ENCODE measurements around the genes IL23R and TNNI3K.

- RRBS: no CpG with 5 or more reads among the region's 8 CpGs
Measured at GRCh38 chr1:66981079-66982386, 56.7 kb downstream of the MIER1 start.

- RRBS: no CpG with 5 or more reads among the region's 5 CpGs
Measured at GRCh38 chr1:67166070-67166717, at the start of gene IL23R. TSS of gene IL23R (plus strand) at chr1:67166454.

DNA sequence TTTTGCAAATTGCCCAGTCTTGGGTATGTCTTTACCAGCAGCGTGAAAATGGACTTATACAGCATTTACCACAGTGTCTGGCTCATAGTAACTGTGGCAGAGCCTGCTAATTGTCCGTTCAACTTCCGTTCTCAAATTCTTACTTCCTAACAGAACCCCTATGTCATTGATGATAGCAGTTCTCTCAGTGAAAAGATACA, 35.2 kb upstream of the IL12RB2 start:
- RRBS: no CpG with 5 or more reads among the region's 3 CpGs

DNA sequence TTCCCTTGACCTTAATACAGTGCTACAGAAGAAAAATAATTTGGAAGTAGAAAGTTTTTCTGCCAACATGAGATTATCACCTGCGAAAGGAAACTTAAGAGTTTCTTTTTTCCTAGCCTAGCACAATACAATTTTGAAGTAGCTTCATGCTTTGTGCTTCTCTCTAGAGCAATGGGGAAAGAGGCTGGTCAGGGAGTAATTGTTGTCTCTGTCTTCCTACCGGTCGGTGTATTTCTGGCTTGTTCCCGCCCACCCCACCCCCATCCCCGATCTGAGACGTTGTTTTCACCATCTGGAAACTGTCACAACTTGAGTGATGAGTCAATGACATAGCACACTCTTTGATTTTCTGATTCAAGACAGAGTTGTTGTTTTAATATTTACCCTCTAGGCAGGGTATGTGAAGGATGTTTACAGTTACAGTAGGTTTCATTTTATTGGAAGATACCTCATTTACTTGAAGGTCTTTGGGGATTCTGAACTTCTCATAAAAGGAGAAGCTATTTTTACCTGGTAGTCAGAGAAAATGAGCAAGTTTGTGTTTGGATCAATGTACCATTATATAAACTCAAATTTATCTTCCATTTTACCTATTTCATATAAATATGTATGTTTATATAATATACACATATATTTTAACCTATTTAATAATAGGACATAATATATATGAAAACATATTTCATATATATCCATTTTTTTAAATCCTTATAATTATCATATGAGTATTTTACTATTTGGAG, 7.1 kb downstream of the IL12RB2 start:
- RRBS: no CpG with 5 or more reads among the region's 6 CpGs

- RRBS: no CpG with 5 or more reads among the region's 6 CpGs
Measured at GRCh38 chr1:67411242-67412538, 18.5 kb downstream of the SERBP1 start.

DNA sequence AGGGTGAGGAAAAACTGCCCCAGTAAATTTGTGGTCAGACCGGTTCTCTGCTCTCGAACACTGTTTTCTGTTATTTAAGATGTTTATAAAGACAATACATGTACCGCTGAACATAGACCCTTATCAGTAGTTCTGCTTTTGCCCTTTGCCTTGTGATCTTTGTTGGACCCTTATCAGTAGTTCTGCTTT, 83.6 kb upstream of the SERBP1 start:
- RRBS: no CpG with 5 or more reads among the region's 3 CpGs

GRCh38 chr1:67555999-67556413, 125.8 kb upstream of the SERBP1 start:
- RRBS: no CpG with 5 or more reads among the region's 8 CpGs

DNA sequence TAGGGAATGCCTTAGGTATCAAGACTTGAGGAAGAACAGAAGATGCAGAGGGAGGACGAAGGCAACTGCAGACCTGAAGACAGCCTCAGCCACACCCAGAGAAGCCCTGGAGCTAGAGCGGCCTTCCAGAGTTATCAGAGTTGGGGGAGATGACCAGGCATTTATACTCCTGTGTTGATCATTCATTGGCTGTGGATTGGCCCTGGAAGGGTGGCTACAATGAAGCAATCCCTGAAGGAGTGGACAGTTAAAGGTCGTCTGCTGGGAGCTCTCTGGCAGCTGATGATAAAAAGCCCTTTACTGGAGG, 126.6 kb upstream of the GADD45A start:
- RRBS: no CpG with 5 or more reads among the region's 3 CpGs

DNA sequence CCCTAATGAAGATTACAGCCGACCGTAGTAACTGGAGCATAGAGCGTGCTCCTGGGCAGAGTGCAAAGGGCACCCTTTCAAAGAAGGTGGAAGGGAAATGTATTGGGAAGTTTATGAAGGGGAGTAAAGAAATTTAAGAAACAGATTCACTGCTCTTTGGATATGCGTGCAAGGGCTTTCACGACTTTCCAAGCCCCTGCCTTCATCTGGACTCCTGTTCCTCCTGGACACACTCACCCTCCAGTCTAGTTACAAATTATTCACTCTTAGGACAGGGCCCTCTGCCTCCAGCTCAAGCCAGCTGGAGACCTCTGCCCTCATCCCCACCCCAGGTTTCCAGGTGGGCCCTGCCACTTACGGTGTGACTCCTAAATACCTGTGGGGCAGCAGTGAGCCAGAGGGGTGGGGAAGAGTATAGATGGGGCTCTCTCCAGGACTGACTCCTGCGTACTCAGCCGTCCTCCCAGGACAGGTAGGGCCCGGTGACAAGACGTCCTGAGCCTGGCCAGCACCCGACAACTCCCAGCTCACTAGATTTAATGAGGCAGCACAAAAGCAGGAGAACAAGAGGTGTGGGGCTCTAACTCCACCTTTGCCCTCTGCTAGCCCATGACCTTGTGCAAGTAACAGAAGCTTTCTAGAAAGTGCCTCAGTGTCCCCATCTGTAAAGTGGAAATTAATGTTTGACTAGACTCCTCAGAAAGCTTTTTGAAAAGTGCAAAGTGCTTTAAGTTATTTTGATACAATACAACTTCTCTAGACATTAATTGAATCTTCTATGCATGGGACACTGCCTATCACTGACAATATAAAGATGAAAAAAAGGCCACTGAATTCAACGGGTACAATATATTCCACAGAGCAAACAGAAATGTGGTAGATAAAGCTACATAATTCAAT, 16.8 kb downstream of the GNG12 start:
- RRBS: no CpG with 5 or more reads among the region's 12 CpGs

DNA sequence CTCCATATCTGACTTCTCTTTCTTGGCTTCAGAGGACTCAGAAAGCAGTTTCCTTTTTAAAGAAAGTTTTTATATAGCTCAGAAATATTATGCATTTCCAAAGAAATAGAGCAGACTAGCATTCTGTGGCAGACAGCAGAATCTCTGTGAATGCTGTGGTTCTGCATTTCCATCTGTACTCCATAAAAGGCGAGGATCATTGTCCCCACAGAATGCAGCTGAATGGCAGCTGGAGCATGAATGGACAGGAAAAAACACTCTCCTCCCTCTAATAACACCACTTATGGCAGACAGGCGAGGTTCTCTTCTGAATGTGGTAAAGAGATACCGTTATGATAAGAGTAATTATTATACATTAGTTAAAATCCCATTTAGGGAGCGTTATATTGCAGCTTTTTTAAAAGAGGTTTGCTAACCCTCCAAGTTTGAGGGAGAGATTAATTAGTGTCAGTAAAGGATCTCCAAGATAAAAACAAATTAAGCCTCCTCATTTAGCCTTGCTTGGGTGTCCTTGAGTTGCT, 81.4 kb upstream of the WLS start:
- RRBS: no CpG with 5 or more reads among the region's 4 CpGs

- RRBS: no CpG with 5 or more reads among the region's 4 CpGs
Measured at GRCh38 chr1:68801311-68801741, 304.4 kb upstream of the DEPDC1 start.

DNA sequence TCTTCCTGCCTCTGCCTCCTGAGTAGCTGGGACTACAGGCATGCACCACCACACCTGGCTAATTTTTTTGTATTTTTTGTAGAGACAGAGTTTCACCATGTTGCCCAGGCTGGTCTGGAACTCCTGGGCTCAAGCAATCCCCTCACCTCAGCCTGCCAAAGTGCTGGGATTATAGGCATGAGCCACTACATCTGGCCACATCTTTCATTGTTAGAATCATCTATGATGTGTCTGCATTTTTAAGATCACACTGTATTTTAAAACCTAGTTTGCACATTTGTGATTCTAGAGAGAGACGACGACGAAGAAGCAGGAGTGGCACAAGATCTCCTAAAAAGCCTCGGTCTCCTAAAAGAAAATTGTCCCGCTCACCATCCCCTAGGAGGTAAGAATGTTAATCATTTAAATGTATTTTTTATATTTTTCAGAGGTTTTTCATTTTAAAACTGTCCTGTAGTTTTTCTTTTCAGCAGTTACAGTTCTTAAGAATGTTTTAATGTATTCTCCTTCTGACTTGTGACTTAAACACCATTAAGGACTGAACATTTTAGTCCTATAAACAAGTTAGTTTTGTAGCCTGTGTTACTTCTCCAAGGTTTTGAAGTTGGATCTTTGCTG, 28.6 kb downstream of the SRSF11 start:
- RRBS: no CpG with 5 or more reads among the region's 5 CpGs

DNA sequence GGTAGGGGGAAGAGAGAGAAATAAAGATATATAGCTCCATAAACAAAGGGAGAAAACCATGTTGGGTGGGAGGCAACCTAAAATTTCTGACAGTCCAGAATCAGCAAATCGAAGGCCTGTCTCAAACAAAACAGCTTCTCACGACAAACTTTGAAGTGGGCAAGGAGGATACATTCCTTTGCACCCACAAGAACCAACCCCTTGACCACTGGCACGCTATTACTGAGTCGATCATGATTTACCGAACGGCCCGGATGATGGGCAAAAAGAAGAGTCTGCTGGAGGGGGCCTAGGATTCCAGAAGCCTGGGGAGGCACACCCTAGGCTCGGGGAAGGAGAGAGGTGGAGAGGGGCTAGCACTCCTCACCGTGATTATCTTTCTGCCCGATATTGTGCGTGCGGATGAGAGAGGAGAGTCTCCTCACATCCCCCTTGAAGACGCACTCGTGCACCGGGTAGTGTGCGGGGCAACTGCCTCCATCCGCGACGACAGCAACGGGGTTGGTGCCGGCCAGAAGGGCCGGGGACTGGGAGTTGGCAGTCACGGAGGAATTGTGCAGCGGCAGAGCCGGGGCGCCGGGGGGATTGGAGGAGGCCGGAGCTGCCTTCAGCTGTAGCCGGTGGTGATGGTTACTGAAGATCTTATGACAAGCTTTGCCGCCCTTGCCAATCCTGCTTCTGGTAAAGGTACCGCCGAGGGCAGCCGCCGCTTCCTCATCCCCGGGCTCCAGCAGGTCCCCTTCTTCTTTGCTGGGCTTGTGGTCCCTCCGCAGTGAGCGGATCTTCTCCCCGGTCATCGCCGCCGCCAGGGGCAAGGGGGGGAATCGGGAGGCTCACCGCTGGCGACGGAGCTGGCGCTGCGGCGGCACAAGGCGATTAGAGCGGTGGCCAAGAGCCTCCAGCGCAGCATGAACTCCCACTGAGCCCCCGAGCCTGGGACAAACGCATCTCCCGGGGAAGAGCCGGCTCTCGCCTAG, 622 bp downstream of the ANKRD13C start:
- RRBS: 2% methylated on average over 20 of the region's 56 CpGs

GRCh38 chr1:71009745-71010529, 37.7 kb downstream of the PTGER3 start:
- RRBS: no CpG with 5 or more reads among the region's 3 CpGs

GRCh38 chr1:72006756-72006963, 275.7 kb downstream of the NEGR1 start:
- RRBS: no CpG with 5 or more reads among the region's 2 CpGs

DNA sequence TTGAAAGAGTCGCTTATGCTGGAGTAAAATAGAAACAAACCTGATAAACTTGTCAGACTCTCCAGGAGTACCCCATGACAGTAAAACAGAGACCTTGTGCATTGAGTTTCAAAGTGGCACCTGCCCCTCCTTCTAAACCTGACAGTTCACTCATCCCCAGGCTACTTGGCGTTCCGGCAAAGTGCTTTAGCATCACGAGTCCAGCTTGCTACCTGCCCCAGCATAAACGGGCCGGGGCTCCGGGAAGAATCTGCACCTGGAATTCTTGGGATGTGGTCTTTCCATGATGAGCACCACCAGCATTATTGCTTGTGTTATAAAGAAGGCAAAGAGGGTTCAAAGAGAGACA, 441 bp downstream of the NEGR1 start:
- RRBS: 6% methylated on average over 4 of the region's 7 CpGs

DNA sequence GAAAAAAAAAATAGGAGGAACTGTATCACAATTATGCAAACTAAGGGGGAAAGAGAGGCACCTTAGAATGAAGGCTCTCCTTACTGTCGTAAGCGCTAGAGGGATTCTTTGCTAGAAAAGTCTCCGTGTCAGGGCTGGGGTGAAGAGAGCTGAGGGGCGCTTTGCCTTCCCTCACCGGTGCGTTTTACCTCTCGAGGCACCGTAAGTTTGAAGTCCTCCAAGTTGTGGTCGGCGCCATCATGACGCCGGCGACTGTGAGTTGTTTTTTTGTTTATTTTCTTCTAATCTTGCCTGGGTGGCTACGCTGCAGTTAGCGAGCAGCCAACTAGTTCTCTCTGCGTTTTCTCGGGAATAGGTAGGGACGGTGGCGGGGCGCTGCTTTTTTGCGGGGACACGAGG, 812 bp upstream of the NEGR1 start:
- RRBS: 1% methylated on average over 8 of the region's 22 CpGs

DNA sequence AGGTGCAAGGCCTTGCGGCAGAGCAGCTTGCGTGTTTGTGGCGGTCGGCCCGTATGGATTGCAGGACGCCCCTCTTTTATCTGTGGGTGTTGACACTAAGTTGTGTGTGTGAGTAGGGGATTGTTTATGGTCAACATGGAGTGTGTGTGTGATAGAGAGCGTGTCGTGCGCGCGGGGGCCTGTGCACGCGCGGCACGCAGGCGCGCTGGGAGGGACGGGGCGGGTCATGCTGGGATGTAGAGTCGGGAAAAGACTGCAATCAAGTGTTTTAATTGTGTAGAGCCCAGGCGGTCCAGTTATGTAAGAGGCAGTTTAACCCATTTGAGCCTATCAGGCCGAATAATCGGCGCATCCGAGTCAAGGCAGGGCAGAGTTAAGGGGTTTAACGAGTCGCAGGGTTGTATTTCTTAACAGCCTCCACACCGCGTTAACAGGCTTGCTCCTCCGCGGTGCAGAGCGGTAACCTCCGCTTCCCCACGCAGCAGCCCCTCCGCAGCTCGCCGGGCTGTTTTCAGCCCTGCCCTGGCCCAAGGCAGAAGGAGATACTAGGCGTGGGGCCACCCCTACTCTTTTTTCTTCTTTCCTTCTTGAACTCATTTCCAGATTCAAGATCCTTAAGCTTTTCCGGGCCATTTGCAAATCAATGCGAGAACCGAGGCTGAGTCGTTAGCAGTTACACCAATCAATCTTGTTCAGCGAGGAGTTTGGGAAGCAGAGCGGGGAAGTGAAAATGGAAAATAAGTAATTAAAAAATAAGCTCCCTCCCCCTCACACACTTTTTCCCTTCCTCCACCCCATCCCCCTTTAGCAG, 1.4 kb upstream of the NEGR1 start:
- RRBS: 3% methylated on average over 2 of the region's 44 CpGs

DNA sequence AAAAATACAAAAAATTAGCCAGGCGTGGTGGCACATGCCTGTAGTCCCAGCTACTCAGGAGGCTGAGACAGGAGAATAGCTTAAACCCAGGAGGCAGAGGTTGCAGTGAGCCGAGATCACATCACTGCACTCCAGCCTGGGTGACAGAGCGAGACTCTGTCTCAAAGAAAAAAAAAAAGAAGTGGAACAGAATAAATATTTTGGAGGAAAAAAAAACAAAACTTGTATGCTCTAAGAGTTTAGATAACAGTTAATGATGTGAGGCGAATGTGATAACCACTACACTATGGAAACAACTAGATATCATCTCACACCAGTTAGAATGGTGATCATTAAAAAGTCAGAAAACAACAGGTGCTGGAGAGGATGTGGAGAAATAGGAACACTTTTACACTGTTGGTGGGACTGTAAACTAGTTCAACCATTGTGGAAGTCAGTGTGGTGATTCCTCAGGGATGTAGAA, 391.3 kb downstream of the LRRIQ3 start:
- RRBS: no CpG with 5 or more reads among the region's 4 CpGs

- RRBS: no CpG with 5 or more reads among the region's 3 CpGs
Measured at GRCh38 chr1:74235177-74235671, at the start of gene TNNI3K. TSS of gene TNNI3K (plus strand) at chr1:74235387.

Data from Ishikawa (cell line).